ENCODE data around the genes PLXNA1 and TPRA1.

GRCh38 chr3:126451960-126452572, 23.6 kb downstream of the ZXDC start:
- PRO-cap, 4 experiments, result no peak in any of the 4 experiments
- RAMPAGE, long total RNA, 2 experiments, result start-site peak on the minus strand in 1 of 2 experiments, at chr3:126451929-126452337 at its widest, 15 reads per replicate
- RRBS, result no CpG with 5 or more reads among the region's 13 CpGs

DNA sequence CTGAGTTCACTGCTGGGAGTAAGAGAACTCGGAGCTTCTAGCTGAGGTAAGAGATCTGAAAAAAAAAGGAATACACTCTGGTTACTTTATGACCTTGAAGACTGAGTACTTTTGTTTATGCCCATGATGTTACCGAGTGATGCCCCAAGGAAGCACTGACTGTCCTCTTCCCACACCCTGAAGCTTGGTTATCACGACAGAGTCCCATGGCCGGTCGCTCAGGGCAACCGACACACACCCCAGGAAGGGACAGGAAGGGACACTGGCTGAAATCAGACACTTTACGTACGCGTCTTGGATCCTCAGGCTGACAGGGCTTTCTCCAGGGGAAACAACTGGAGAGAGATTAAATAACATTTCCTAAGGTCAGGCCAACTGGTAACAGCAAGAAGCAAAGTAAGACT, 13.5 kb downstream of the ZXDC start:
- PRO-cap, 4 experiments, result no peak in any of the 4 experiments
- RAMPAGE, long total RNA, 2 experiments, result no peak in any of the 2 experiments
- RRBS, result no CpG with 5 or more reads among the region's 9 CpGs

DNA sequence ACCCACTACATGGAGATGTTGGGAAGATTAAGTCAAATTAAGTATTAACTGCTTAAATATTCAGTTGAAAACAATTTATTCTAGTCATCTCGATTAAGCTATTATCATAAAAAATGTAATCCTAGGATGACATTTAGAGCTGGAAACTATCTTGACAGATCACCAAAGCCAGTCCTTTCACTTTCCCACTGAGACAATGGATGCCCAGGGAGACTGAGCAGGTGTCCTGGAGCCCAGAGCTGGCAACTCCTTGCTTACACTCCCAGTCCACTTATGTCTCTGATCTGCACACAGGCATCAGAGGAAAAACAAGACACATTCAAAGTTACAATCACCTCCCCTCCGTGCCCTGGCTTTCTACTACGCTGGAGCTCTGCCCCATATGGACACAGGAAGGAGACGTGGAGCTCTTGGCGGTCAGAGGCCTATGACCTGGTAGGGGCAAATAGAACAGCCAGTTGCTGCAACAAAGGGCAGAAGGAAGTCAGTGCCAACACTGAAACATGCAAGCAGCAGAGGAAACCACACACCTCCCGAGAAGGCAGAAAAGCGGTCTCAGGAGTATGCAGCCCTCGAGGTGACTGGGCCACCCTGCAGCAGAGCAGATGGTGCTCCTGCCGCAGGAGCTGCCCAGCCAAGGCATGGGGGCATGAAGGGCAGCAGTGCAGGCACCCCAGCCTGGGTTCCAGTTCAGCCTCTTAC, 8.9 kb downstream of the ZXDC start:
- PRO-cap, 4 experiments, result no peak in any of the 4 experiments
- RAMPAGE, long total RNA, 2 experiments, result no peak in any of the 2 experiments
- RRBS, result no CpG with 5 or more reads among the region's 9 CpGs

DNA sequence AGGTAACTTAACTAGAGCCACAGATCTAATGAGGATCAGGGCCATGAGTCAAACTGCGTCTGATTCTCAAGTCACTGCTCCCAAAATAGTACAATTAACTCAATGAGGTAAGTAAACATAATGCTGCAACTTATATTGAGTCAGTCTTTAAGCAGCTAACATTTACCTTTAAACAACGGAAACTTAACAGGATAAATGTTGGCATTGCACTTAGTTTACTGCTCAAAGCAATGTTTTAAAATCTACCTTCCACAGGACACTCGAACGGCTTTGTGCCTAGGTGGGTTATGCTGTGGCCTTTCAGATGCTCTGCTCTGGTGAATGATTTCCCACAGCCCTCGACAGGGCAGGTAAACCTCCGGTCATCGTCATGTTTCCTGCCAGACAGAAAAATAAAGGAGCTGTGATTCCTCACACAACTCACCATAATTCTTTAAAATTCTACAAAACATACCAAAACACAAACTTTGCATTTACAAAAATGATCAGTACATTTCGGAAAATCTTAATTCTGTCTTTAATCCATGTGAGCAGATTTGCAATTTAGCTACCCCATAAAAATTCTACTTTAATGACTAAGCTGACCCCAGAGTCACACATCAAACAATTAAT, 4.9 kb downstream of the ZXDC start:
- PRO-cap, 4 experiments, result no peak in any of the 4 experiments
- RAMPAGE, long total RNA, 2 experiments, result no peak in any of the 2 experiments
- RRBS, result no CpG with 5 or more reads among the region's 8 CpGs

DNA sequence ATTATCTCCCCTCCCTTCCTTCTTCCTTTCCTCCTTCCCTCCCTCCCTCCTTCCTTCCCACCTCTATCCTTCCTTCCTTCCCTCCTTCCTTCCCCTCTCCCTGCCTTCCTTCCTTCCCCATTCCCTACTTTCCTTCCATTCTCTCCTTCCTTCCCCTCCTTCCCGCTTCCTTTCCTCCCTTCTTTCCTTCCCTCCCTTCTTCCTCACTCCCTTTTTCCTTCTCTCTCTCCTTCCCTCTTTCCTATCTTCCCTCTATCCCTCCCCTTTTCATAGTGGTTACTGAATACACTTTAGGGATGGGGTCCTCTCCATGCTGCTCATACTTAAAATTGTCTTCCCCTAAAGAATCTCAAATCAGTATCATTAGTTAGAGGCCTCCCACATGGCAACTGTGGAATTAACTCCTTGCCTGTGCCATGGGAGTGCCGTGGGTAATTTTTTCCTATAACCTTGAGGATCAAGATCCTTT, 40.5 kb upstream of the C3orf22 start:
- PRO-cap, 4 experiments, result no peak in any of the 4 experiments
- RAMPAGE, long total RNA, 2 experiments, result no peak in any of the 2 experiments
- RRBS, result no CpG with 5 or more reads among the region's 2 CpGs

GRCh38 chr3:126746132-126747072, 42.4 kb downstream of the CHCHD6 start:
- PRO-cap, 4 experiments, result no peak in any of the 4 experiments
- RAMPAGE, long total RNA, 2 experiments, result no peak in any of the 2 experiments
- RRBS, result no CpG with 5 or more reads among the region's 19 CpGs

DNA sequence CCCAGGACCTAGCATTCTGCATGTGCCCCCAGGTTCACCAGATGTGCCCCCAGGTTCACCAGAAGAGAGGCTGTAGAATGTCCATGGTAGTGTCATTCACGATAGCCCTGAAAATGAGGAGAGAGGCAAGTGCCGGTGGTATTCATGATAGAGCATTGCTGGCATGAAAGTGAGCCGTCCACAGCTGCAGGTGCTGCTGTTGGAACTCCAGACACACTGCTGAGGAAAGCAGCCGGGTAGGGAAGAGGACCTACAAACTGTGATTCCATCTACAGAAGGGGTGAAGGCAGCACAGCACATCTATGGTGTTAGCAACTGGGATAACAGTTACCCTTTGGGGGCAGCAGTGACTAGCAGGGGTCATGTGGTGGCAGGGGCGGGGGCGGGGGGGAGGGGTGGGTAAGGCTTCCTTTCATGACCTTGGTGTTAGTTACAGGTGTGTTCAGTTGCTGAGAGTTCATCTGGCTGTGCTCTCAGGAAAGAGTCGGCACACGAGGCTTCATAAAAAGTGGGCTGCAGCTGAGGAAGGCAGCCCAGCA, 124.9 kb upstream of the PLXNA1 start:
- PRO-cap, 4 experiments, result no peak in any of the 4 experiments
- RAMPAGE, long total RNA, 2 experiments, result no peak in any of the 2 experiments
- RRBS, result 92% methylated on average over 2 of the region's 8 CpGs

DNA sequence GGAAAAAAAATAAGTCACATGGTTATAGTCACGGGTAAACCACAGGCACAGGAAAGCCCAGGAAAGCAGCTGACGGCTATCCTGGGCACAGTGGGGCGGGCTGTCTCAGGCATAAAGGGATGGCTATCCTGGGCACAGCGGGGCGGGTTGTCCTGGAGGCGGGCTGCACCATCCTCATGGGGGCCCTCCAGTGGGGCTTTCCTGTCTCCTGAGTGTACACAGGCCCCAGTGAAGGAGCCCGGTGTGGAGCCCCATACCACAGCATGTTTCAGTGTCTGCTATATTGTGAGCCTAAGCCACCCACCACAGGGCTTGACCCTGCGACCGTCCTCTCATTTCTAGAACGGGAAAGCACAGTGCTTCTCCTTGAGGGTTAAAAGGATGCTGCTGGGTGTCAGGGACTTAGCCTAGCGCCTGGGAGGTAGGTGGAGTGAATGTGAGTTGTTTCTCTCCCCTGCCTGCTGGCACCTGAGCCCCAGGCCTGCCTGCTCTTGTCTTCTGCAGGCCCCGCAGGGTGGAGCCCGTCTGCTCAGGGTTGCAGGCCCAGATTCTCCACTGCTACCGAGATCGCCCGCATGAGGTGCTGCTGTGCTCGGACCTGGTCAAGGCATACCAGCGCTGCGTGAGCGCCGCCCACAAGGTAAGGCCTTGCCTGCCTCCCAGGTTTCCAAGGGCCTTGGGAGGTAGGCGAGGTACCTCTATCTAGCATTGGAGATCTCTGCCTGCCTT, 25.8 kb upstream of the PLXNA1 start:
- PRO-cap, 4 experiments, result no peak in any of the 4 experiments
- RAMPAGE, long total RNA, 2 experiments, result no peak in any of the 2 experiments
- RRBS, result no CpG with 5 or more reads among the region's 22 CpGs

DNA sequence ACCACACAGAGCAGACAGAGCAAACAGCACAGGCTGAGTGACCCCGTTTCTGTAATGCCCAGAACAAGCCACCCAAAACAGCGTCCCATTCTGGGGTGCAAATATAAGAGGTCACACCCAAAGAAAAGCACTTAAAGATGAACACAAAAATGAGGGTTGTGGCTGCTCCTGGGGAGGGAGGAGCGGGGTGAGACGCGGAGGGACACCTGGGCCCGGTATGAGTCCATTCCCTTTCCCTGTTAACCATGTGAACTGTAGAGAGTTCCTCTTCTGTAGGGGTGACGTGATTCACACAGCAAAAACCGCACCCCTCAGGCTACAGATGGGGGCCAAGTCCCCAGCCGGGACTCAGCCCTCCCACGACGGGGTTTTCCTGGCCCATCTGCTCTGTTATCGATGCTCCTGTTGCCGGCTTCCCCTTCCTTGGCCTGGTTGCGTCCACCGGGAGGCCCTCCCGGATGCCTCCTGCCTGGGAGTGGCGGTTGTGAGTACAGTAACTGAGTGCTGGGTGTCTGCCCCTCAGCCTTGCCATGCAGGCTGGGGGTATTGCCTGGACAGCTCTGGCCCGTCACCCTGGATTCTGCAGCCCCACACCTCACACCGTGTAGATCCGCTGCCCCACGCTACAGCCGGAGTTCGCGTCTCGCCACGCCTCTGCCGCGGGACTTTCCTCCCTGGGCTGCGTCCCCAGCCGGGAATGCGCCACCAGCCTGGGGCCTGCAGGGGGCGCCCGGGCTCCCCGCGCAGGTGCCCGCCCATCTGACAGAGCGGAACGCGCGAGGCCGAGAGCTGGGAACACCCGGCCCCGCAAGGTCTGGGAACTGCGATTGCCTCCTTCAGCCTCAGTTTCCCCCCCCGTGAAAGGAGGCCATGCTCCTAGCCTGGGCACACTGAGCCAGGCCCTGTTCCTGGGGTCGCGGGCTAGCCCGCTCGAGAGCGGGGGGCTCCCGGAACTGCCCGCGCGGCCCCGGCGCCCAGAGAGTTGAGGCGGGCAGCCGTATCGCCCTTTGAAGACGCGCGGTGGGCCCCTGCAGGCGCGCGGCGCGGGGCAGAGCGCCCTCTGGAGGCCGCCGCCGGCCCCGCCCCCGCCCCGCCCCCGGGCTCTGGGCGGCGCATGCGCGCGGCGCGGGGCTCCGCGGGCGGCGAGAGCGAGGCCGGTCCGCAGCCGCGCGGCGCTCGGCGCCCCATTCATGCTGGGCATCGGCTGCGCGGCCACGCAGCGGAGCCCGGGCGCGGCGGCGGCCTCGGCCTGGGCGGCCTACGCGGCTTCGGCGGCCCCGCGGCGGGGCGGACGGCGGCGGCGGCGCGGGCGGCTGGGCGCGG, at the start of gene PLXNA1:
Gene PLXNA1 (plus strand): TSS at position 1,187 of the 1,323 bp plus-strand sequence.
- PRO-cap, 4 experiments, result peak in 4 of 4 experiments; most common plus-strand start position 785 of the sequence (in 4); most common minus-strand start position 1,009 of the sequence (in 2)
- RAMPAGE, long total RNA, 2 experiments, result no peak in any of the 2 experiments
- RRBS, result 2% methylated on average over 78 of the region's 124 CpGs

- PRO-cap, 4 experiments, result no peak in any of the 4 experiments
- RAMPAGE, long total RNA, 2 experiments, result no peak in any of the 2 experiments
- RRBS, result no CpG with 5 or more reads among the region's 33 CpGs
Observed at GRCh38 chr3:127036234-127037121, 53.6 kb downstream of the PLXNA1 start.

GRCh38 chr3:127526641-127527179, 63.8 kb downstream of the TPRA1 start:
- PRO-cap, 4 experiments, result no peak in any of the 4 experiments
- RAMPAGE, long total RNA, 2 experiments, result no peak in any of the 2 experiments
- RRBS, result no CpG with 5 or more reads among the region's 10 CpGs

GRCh38 chr3:127574096-127574682, 16.3 kb downstream of the TPRA1 start:
- PRO-cap, 4 experiments, result no peak in any of the 4 experiments
- RAMPAGE, long total RNA, 2 experiments, result no peak in any of the 2 experiments
- RRBS, result no CpG with 5 or more reads among the region's 8 CpGs

DNA sequence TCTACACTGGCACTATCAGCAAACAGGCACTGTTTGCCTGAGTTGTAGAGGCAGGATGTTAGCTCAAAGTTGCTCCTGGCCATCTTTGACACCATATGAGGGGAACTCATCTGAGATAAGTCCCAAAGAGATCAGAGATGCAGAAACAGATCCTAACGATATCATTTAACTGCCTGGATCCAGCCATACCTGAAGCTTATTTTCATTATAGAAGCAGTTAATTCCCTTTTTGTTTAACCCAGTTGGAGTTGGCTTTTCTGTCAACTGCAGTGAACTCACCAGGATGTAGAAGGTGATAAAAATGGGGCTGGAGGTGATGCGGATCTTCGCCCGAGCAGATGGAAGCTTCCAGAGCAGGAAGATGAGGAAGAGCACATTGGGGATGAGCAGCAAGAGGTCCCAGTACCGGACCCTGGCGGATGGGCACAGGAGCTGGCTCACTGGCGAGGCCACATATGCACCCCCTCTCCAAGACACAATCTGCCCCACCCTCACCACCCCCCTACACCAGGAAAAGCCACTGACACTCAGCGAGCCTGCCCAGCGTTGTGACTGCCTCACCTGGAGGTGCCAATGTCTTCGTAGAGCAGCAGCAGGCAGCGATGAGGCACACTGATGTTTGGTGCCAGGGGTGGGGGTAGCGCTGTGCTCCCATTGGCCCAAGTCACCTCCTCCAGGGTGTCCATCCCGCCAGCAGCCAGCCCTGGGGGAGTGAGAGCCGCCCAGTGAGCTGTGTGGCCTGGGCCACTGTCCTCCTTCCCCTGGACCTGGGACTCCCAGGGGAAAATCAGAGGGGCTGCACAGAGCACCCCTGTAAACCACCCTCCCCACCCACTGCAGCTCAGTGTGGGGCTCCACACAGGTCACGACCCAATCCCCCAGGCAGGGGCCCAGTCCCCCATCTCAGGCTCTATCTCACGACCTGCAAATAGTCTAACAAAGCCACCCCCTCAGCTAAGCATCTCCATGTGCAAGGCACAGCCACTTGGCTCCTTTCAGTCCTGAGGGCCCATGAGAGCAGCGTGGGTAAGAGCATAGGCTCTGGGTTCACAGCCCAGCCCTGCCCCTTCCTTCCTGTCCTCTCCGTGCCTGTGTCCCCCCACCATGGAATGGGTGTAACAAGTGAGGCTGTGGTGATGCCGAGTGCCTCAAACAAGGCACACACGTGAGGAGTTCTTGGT, 10.7 kb downstream of the TPRA1 start:
- PRO-cap, 4 experiments, result no peak in any of the 4 experiments
- RAMPAGE, long total RNA, 2 experiments, result start-site peak on the minus strand in 1 of 2 experiments, centred at position 776 of the sequence, 15 reads per replicate
- RRBS, result no CpG with 5 or more reads among the region's 20 CpGs

- PRO-cap, 4 experiments, result no peak in any of the 4 experiments
- RAMPAGE, long total RNA, 2 experiments, result no peak in any of the 2 experiments
- RRBS, result 3% methylated on average over 4 of the region's 24 CpGs
Observed at GRCh38 chr3:127589584-127590050, 916 bp downstream of the TPRA1 start.

DNA sequence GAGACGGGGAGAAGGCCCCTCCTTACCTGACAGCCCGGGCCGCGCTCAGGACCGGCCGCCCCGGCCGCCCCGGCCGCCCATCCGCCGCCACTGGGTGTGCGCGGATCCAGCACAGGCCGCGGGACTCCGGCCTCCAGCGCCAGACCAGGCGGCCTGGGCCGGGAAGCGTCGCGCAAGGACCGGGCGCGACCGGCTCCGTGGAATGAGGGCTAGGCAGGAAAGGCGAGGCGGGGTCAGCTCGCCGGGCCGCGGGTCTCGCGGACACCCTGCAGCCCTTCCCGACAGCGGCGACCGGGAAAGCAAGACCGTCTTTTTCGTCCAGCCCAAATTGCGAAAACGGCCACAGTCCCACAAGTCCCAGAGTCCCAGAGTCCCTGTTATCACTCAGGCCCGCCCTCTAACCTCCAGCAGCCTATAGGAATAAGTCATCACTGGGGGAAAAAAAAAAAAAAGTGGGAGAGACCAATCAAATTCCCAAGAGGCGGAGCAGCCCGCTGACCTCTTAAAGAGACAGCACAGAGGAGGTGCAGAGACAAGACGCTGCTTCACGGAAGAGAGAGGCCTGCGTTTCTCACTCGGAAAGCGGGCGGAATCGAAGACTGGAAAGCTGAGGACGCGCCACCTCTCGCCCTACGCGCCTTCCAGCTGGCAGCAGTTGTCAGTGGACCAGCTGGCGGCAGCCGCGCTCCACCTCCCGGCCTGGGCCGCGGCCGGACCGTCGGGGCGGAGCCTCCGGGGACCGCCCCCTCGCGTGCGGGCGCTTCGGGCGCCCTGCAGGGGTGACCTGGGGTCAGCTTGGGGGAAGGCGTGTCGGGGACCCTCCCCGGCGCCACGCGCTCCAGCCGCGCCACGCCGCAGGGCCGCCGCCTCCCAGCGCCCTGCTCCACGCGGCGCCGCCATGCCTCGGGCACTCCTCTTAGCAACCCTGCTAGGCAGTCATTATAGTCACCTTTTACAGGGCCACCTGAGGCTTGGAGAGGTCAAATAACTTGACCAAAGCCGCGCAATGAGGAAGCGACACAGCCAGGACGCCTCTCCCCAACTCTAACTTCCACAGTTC, at the start of gene TPRA1:
Gene TPRA1 (minus strand): TSS at position 350 of the 1,060 bp plus-strand sequence.
- PRO-cap, 4 experiments, result peak in 4 of 4 experiments; most common plus-strand start position 752 of the sequence (in 3); most common minus-strand start position 660 of the sequence (in 3)
- RAMPAGE, long total RNA, 2 experiments, result start-site peak on the minus strand in 1 of 2 experiments, centred at position 99 of the sequence, 9 reads per replicate
- RRBS, result 2% methylated on average over 36 of the region's 99 CpGs

DNA sequence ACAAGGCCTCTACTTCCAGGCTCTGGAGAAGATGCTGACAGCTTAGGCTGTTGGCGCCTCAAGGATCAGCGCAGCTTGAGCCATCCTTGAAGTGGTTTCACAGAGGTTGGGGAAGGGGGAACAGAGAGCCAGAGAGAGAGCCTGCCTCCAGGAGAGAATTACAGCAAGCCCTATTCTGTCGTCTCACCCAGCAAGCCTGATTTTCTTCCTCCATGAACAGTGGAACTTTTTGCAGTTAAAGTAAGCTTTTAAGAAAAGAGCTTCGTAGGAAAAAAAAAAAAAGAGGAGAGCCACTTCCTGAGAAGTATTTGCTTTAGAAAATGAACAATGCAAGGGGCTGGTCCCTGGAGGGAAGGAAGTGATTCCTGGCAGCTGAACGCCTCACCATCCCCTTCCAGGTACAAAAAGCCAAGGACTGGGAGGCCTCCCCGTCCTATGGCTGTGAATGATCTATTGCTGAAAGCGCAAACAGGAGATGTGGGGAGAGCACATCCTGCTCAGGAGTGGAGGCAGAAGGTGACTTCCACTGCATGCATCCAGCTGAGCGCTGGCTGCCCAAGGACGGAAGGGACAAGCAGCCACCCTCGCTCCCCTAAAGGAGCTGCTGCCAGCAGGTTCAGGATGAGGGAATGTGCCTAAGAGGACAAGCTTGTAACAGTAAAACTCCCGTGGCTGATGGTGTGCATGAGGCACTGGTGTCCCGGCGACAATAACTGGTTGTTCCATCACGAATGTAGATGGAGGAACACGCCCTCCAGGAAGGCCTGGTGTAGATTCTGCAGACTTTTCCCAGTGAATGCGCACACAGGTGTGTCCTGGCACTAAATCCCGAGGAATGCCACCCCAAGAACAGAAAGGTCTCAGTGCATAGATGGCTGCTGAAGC, 41.3 kb downstream of the ABTB1 start:
- PRO-cap, 4 experiments, result peak in 1 of 4 experiments; most common minus-strand start position 198 of the sequence (in 1)
- RAMPAGE, long total RNA, 2 experiments, result no peak in any of the 2 experiments
- RRBS, result no CpG with 5 or more reads among the region's 17 CpGs

DNA sequence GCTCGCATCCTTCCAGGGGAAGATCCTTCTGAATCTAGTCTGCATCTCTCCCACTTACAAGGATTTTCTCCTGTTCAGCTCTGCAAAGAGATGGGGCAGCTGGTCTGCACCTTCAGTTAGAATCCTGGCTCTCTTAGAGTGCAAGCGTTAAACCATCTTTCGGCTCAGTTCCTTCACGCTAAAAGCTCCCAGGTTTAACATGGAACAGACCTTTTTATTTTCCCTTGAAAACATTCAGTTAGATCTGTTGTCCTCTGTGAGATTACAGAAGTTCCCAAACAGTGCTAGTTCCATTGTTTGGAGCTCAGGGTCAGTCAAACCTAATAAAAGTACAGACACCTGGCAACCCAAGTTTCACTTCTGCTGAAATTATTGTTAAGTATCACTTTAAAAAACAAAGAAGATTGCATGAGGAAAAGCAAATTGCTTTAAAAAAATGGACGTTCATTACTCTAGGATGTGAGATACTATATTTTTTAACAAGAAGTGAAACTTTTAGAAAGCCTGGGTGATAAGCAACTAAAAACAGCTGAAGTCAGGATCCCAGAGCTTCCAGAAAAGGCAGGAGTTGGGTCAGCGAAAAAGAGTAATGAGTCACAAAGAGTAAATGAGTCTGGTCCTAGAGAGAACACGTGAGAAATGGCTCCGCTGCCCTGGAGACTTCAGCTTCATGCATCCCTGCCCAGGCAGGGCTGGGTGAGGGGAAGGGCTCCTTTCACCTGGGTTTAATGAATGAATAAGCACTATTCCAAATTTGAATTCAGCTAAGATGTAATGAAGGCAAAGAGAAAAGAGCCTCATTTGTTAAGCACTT, 63.3 kb downstream of the ABTB1 start:
- PRO-cap, 4 experiments, result peak in 2 of 4 experiments; most common plus-strand start position 606 of the sequence (in 1); most common minus-strand start position 561 of the sequence (in 1)
- RAMPAGE, long total RNA, 2 experiments, result no peak in any of the 2 experiments
- RRBS, result no CpG with 5 or more reads among the region's 8 CpGs

DNA sequence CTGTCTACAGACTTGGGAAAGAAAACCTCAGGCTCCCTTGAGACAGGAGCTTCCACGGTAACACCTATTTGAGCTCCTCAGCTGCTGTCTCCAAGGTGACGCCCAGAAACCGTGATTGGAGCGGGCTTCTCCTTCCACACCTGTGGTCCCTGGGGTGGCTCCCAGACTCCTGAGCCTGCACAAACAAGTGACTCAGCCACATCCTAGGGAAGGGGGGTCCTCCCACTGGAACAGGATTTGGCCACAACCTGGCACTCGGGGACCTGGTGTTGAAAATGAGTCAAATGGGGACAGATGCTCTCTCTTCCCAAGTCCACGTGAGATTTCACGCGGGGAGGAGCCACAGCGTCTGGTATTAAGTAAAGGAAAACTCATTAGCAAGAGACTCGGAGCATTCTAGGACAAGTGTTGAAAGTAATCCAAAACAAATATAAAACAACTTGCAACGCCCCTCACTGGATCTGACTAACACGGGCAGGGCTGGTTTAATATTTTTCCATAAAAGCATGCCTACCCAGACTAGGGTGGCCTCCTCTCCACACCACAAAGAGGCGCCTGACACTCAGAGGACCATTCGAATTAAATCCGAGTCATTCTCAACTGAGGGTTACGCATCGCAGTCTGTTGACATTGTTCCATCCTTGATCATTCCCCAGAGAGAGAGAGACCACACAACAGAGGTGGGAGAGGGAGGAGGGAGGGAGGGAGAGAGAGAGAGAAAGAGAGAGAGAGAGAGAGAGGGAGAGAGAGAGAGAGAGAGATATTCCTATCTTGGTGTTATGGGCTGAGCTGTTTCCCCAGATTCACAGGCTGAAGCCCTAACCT, 74.4 kb downstream of the MGLL start:
- PRO-cap, 4 experiments, result peak in 1 of 4 experiments; most common plus-strand start position 374 of the sequence (in 1); most common minus-strand start position 277 of the sequence (in 1)
- RAMPAGE, long total RNA, 2 experiments, result no peak in any of the 2 experiments
- RRBS, result no CpG with 5 or more reads among the region's 17 CpGs

- PRO-cap, 4 experiments, result no peak in any of the 4 experiments
- RAMPAGE, long total RNA, 2 experiments, result no peak in any of the 2 experiments
- RRBS, result no CpG with 5 or more reads among the region's 26 CpGs
Observed at GRCh38 chr3:127754695-127755494, 67.4 kb downstream of the MGLL start.

- PRO-cap, 4 experiments, result no peak in any of the 4 experiments
- RAMPAGE, long total RNA, 2 experiments, result no peak in any of the 2 experiments
- RRBS, result 28% methylated on average over 11 of the region's 24 CpGs
Observed at GRCh38 chr3:127760993-127761977, 61.0 kb downstream of the MGLL start.